Measurements from ENCODE around the genes AP1S1, SPDYE6 and FAM185A.

- PRO-cap = no peak
- RRBS = no CpG with 5 or more reads among the region's 6 CpGs
Observed at GRCh38 chr7:100975330-100975986, 6.1 kb downstream of the MUC12 start.

DNA sequence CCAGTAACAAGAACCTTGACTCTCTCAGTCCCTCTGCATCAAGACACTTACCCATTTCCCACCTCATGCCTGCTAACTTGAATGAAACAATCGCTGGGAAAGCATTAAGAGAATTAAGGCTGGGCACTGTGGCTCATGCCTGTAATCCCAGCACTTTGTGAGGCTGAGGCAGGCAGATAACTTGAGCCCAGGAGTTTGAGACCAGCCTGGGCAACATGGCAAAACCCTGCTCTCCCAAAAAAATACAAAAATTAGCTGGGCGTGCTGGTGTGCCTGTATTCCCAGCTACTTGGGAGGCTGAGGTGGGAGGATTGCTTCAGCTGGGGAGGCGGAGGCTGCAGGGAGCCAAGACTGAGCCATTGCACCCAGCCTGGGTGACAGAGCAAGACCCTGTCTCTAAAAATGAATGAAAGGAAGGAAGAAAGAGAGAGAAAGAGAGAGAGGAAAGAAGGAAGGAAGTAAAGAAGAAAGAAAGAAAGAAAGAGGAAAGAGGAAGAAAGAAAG lies 596 bp downstream of the SERPINE1 start:
- PRO-cap = no peak
- RRBS = no CpG with 5 or more reads among the region's 3 CpGs

- PRO-cap = no peak
- RRBS = no CpG with 5 or more reads among the region's 13 CpGs
Observed at GRCh38 chr7:101128130-101128849, 1.4 kb downstream of the SERPINE1 start.

DNA sequence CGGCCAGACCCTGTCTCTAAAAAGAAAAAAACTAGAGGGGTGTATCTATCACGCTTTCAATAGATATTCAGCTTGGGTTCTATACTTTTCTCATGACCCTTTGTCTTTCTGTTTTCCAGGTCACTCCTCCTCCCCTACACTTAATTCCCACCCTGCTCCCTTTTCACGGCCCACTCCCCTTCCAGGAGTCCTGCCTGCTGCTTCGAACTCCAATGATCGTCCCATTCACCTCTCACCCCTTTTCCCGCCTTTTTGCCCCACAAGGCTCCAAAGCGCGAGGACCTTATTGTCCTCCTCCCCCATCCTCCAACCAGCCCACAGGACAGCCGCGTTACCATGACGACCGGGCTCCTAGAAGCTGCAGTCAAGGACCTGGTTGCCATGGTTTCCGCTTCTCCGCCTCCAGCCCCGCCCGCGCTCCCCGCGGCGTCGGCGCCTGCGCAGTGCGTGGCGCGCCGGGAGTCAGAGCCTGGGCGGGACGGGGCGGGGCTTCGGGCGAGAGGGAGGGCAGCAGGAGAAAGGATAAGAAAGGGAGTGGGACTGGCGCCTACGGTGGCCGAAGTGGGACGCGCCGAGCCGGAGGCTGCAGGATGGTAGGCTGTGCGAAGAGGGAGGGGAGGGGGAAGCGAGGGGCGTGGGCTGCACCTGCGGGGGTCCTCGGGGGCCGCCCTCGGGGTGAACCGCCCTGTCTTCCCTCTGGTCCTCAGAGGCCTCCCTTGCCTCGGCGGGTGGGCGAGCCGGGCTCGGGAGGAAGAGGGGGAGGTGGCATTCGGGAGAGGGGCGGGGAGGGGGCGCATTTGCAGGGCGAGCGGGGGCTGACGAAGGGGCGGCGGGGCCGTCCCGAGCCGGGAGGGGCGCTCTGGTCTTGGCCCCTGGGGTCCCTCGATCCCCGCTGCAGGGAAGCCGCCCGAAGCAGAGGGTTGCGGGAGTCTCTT lies at the start of gene AP1S1:
Gene AP1S1 (plus strand): TSS at position 552 of the 935 bp plus-strand sequence.
- PRO-cap = unidirectional peak, plus-strand start at position 552 of the sequence; unidirectional peak, plus-strand start at position 821 of the sequence
- RRBS = 2% methylated on average over 31 of the region's 69 CpGs

DNA sequence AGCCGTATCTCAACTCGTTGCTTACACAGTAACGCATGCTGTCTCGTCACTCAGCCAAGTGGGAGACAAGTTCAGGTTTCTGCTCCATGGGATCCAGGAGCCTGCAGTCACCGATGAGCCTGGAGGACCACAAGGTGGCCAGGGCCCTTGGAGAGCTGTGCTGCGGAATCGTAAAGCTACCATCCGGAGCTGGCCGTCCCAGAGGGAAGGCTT lies 7.8 kb downstream of the CUX1 start:
- PRO-cap = no peak
- RRBS = no CpG with 5 or more reads among the region's 9 CpGs

DNA sequence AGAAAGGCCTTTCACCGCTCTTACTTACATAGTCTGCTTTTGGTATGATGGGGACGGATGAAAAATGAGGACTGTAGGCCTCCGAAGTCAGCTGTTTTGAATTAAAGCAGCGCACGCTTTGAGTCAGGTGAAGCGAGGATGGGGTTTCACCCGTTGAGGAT lies 39.9 kb downstream of the CUX1 start:
- PRO-cap = no peak
- RRBS = no CpG with 5 or more reads among the region's 7 CpGs

DNA sequence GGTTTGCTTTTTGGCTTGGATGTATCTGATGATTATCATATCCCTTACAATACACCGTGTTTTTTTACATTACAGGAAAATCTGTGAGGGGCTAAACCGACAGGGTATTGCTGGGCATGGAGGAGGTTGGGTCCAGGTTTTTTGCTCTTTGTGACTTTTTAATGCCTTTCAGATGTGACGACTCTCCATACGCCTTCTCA lies 95.2 kb downstream of the CUX1 start:
- PRO-cap = no peak
- RRBS = no CpG with 5 or more reads among the region's 4 CpGs

GRCh38 chr7:102044940-102045553 lies 227.6 kb downstream of the CUX1 start:
- PRO-cap = no peak
- RRBS = 8% methylated on average over 15 of the region's 26 CpGs

DNA sequence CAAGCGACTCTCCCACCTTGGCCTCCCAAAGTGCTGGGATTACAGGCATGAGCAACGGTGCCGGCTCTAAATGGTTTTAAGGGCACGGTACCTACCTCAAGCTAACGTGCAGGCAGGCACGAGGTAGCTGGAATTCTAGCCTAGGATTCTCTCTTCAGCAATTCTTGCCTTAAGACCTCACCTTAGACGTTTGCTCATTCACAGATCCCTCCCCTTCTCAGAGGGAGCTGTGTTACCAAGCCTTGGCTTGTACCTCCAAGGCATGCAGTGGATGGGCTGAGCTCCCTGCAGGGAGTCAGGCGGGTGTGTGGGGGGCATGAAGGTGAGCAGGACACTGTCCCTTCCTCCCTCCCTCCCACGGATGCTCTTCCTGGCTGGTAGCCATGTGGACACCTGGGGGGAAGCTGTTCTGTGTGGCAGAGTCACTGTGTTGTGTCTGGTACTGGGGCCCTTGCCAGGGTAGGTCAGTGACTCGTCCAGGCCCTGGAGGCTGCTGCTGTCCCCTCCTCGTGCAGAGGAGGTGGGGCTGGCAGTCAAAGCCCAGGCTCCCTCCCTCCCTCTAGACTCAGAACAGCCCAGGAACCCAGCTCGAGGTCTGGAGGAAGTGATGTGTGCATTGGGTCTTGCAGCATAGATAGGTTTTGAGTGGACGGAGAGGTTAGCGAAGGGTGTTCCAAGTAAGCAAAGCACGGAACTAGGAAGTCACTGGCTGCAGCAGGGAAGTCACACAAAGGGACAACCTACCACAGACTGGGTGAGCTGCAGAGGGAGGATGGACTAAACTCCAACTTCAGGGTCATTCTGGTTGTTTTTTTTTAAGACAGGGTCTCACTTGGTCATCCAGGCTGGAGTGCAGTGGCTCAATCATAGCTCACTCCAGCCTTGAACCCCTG lies 222.1 kb upstream of the SH2B2 start:
- PRO-cap = no peak
- RRBS = no CpG with 5 or more reads among the region's 15 CpGs

- PRO-cap = no peak
- RRBS = no CpG with 5 or more reads among the region's 17 CpGs
Observed at GRCh38 chr7:102093462-102094089, 193.1 kb upstream of the SH2B2 start.

DNA sequence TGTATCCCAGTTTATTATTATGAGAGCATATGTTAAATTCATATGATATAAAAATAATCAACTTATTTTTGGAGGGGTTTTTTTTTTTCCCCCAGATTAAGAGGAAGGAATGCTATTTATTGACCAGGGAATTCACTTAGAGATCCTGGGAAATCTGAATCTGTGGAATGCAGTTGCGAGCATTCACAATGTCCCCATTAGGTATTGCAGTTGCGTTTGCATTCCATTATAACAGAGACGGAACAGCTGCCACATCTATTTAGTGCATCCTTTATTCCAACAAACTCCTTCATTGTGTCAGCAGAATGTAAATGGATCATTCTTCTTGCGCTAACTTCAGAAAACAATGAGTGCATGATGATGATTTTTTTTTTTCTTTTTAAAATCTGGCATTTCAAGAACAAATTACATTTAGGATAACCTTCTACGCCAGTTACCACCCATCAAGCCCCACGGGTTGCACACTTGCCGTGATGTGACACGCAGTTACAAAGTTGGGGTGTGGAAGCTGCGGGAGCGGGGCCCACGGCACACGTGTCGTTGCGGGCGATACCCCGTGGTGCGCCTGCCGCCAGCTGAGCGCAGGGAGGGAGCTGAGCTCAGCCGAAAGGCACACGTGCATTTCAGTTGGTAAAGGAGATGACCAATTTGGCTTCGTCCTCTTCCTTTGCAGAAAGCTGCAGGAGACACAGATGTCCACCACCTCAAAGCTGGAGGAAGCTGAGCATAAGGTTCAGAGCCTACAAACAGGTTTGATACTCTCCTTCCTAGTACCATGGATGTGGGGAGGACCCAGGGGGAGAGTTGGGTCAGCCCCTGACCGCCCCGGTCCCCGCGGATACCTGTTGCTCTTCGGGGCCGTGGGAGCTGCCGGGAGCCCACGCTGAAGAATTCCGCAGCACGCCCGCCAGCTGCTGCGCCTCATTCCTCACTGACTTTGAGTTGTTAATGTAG lies 175.4 kb upstream of the SH2B2 start:
- PRO-cap = no peak
- RRBS = 82% methylated on average over 6 of the region's 34 CpGs

DNA sequence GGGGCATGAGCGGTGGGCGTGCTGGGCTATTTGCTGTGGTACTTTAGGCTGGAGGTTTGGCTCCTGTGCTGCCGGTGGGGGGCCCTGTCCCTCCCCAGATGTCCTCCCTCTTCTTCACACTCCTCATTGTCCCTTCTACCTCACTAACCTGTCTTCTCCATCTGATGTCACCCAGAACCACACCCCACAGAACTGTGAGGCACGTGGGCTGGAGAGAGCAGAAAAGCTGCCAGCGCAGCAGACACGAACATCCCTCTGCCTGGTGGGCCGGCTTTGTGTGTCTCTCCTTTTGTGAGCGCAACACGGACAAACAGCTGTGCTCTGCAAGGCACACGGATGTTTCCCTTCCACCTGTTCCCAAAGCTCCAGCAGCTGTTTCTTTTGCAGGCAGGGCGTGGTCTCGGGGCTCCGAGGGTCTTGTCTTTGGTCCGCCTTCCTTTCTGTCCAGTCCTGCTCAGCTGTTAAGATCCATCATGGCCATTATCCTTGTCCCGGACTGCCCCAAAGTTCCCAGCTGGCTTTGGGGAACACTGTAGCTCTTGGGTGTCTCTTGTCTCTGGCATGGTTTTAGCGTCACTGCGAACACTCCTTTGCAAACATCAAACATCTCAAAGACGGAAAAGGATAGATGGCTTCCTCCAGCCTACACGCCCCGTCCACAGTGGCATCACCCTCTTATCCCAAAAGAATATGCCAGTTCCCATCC lies 32.7 kb upstream of the SH2B2 start:
- PRO-cap = no peak
- RRBS = no CpG with 5 or more reads among the region's 20 CpGs

GRCh38 chr7:102356311-102356848 lies at the start of gene SPDYE6:
TSS of gene SPDYE6 (minus strand) at chr7:102356444.
- PRO-cap = no peak
- RRBS = no CpG with 5 or more reads among the region's 7 CpGs

- PRO-cap = no peak
- RRBS = no CpG with 5 or more reads among the region's 10 CpGs
Observed at GRCh38 chr7:102427011-102427517, 6.3 kb upstream of the ORAI2 start.

GRCh38 chr7:102431568-102432383 lies 1.6 kb upstream of the ORAI2 start:
- PRO-cap = no peak
- RRBS = no CpG with 5 or more reads among the region's 19 CpGs

- PRO-cap = bidirectional peak, plus-strand start at chr7:102749048, minus-strand start at chr7:102748697
- RRBS = no CpG with 5 or more reads among the region's 68 CpGs
Observed at GRCh38 chr7:102748623-102749665, at the start of gene FAM185A. TSS of gene FAM185A (plus strand) at chr7:102748999.

- PRO-cap = no peak
- RRBS = no CpG with 5 or more reads among the region's 5 CpGs
Observed at GRCh38 chr7:102791294-102791692, 42.5 kb downstream of the FAM185A start.

DNA sequence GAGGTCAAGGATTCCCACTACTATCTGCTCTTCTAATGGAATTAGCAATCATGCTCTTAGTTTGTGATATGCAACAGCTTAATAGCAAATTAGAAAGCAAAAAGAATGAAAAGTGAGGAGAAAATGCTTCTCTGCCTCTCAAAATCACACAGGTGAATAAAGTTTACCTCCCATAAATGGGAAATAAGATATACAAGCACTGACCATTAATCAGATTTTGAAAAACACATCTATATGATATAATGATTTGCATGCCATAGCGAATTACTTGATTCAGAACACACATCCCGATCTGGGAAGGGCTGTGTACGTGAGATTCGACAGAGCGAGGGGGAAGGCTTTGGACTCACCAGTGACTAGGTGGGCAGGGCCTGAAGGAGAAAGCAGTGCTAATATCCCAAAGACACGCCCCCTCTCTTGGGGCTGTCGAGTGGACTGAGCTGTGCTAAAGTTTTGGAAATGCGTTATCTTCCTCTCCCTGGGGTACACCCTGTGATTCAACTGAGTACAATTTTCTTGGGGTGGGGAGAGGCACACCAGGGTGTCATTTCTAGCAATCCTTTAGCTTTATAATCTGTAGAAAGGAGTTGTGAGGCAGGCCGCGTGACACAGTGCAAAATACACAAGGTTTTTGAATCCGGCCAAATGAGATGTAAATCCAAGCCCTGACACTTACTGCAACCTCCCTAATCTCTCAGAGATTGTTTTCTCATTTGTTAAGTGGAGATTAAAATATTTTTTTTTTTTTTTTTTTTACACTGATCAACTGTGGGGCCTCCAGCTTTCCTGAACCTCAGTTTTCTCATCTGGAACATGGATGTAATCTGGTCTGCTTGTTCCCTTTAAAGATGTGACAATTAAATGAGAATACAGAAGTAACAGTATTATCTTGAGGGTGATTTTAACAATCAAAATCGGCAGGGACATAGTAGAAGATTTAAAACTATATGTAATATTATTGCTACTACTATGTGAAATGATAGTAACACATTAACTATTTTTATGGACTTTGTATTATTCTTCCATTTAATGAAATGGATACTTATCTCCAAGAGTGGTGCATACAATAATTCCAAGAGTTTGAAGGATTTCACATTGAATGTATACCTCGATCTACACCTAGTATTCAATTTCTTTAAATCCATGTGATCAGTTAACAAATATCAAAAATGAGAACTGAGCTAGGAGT lies 2.0 kb downstream of the LRRC17 start:
- PRO-cap = no peak
- RRBS = no CpG with 5 or more reads among the region's 13 CpGs

DNA sequence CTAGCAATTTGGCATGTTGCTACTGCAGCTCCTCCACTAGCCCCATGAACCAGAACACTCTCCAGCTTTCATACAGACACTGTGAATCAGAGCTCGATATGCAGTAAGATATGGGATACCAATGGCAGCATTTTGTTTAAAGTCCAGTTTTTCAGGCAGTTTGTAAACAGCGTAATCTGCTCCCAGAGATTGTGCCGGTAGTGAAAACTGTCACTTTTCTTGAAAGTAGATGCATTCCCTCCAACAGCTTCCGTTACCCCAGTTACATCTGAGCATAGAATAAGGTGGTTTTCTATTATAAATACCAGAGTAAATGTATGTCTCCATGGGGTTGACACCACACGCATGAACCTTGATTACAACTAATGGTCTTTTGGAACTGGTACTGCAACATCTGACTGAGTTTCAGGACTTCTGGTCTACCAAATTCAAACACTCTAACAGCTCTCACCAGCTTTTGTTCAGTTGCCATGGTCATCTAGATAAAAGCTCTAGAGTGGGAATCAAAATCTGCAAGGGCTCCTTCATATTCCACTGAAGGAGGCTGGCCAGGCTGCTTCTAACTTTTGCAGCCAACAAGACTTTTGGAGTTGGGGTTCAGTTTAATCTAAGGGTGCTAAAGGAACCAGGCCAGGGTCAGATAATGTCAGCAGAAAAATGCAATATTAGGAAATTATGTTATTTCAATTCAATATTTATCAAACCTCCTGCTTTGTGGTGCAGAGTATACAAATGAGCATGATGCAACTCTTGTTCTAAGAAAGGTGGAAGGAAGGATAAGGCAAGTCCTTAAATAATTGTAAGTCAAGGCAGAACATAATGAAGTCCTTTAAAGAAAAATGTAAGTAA lies 14.4 kb downstream of the ARMC10 start:
- PRO-cap = no peak
- RRBS = no CpG with 5 or more reads among the region's 5 CpGs

- PRO-cap = no peak
- RRBS = no CpG with 5 or more reads among the region's 6 CpGs
Observed at GRCh38 chr7:103122884-103123647, 25.8 kb downstream of the NAPEPLD start.

Measured in kidney (tissue), 2 donors.